ENCODE data around the genes THOC6, BICDL2, MMP25, CREBBP and GLIS2.

DNA sequence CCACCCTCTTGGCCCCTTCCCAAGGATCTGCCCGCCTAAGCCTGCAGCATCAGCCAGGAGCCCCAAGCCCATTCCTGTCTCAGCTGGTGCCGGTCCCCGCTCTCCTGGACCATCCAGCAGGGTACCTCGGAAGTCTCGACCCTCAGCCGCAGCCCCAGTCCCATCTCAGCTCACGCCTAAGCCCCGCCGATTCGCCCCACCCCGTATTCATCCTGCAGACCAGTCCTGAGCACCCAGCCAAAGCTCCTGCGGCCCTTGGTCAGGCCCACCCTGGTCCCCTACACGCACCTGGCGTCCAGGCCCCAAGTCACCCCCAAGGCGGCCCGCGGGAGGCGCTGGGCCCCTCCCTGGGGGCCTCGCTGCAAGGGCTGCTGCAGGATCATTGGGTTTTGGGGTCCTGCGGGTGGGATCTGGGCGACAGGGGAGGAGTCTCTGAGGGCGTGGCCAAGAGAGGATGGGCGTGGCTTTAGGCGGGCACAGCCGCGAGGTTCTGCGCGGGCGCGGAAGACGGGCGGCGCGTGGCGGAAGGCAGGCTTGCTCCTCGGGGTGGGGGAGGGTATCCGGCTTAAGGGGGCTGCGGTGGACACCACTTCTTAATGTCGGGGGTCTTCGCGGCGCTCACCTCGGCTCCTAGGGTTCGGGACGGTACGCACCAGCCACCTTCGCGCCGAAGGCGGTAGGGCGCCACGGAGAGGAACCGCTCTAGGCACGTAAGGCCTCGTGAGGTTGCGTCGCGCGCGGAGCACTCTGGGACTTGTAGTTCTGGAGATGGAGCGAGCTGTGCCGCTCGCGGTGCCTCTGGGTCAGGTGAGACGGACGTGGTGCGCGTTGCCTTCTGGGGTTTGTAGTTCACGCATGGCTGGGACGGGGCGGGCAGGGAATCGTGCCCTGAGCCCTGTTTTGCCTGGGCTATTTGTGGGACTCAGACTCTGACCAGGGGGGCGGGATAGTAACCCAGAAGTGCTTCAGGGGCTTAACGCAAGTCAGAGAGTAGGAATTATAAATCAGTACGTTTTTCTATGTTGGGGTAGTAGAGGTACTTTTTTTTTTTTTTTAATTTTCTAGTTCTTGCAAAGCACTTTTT is at the start of gene THOC6:
Gene THOC6 (plus strand): TSS at position 477 of the 1,084 bp plus-strand sequence.
- RRBS = no CpG with 5 or more reads among the region's 75 CpGs

GRCh38 chr16:3036390-3037360 is at the start of gene BICDL2:
BICDL2 (minus strand) TSS chr16:3036944.
- RRBS = 3% methylated on average over 28 of the region's 69 CpGs

- RRBS = 1% methylated on average over 40 of the region's 81 CpGs
These were observed at the start of gene MMP25 for GRCh38 chr16:3046004-3046801. MMP25 (plus strand) TSS chr16:3046561.

- RRBS = no CpG with 5 or more reads among the region's 11 CpGs
These were observed 9.5 kb downstream of the IL32 start for GRCh38 chr16:3074727-3075508.

DNA sequence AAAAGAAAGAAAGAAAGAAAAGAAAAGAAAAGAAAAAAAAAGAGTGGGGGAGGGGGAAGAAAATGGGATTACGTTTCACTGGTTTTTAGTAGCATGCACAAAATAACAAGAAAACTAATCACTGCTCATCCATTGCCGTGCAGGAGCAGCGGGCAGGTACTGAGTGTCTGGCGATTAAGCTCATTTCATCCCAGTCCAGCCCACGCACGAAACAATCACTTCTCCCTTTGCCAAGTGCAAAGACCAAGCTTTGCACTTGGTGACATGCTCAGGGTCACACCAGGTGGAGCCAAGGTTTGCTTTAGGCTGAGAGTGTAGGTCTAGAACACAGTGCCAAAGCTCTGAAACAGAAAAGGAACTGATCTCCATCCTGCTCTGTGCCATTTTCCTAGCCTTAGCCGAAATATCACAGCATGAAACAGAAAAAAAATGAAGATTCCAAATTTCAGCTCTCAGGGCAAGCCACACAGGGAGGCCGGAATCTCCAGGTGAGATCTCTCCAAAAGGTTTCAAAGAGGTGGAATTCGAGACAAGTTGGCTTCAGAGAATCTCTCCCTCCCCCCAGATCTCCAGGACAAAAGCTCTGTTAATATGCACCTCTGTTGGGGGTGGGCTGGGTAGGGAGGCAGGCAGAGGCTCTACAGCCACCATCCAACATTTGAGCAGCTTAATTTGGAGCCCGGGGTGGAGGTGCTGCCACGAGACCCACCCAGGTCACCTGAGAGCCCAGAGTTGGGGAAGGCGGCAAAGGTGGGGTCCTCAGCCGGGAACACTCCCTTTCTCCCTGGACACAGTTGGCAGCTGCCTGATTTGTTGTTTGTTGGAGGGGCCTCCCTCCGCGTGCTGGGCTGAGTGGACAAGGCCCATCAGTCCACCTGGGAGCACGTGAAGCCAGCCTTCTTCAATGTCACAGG is 778 bp downstream of the ZSCAN10 start:
- RRBS = 69% methylated on average over 4 of the region's 16 CpGs

GRCh38 chr16:3187862-3188695 is 46.9 kb downstream of the ZNF200 start:
- RRBS = 2% methylated on average over 9 of the region's 53 CpGs

DNA sequence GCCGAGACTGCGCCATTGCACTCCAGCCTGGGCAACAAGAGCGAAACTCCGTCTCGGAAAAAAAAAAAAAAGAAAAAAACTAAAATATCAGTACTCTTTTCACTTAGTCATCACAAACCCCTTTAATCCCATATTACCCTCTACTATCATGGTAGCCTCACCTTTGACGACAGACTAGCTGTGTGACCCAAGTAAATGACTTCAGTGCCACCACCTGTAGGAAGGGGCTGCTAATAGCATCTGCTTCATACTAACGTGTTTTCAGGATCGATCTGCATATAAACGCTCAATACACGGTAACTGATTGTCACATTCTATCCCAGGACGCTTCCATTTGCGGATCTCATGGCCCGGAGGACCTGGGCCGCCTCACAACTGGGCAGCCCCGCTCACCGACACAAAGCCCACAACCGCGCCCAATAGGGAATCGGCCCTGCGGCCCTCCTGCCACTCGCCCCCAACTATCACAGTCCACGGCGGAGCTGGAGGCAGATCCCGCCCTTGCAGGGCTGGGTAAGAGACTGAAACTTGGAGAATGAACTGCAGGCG is 1.1 kb upstream of the ZNF263 start:
- RRBS = no CpG with 5 or more reads among the region's 25 CpGs

DNA sequence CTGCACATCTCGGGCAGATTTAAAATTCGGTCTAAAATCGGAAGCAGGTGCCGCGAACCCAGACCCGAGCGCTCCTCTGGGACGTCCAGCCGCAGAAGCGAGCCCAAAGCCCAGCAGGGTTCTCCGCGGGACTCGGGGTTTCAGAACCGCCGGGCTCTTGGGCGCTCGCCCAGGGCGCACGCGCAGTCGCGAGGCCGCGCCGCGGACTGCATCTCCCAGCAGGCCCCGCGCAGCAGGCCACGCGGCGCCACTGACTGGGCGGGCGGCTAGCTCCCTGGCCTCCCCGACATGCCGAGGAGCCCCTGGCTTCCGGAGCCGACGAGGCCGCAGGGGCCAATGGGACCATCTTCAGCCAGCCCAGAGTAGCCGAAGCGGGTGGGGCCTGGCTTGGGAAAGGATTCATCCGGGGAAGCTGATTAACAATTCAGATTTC is 578 bp upstream of the ZNF263 start:
- RRBS = 0% methylated on average over 6 of the region's 42 CpGs

DNA sequence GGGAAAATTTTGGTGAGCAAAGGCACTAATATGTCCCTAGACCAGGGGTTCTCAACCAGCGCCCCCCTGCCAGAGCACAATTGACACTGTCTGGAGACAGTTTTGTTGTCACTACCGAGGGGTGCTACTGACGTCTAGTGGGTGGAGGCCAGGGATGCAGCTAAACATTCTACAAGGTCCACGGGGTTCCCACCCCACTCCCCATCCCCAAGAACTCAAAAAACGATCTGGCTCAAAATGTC is 10.1 kb downstream of the OR2C1 start:
- RRBS = no CpG with 5 or more reads among the region's 5 CpGs

DNA sequence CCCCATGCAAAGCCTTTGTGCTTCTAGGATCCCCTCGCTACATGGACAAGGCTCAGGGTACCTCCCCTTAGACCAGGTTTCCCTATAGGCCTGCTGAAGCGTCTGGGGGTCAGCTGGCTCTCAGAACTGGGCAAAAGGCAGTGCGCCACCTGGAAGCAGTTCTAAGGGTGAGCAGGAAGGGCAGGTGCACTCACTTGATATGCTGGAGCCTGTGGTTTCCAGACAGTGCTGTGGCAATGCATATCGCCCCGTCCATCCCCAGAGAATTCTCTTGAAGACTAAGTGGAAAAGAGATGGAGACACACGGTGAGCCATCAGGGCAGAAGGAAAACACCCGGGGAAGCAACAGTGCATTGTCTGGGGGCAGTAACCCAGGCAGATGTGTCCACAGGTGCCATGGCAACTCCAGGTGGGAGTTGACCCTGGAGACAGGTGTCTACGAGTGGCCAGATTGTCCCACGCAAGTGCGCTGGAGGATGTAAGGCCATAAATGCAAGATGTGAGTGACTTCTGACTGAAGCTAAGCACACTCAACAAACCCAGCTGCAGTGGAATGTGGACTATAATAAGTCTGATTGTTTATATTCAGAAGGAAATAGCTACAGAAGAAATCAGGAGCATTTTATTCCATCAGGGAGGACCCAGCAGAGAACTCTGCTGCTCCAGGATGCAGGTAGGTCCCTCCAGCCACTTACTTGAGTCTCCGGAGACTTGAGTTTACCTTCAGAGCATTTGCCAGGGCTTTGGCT is 35.0 kb downstream of the NLRC3 start:
- RRBS = no CpG with 5 or more reads among the region's 11 CpGs

GRCh38 chr16:3608686-3609230 is 2.6 kb downstream of the SLX4 start:
- RRBS = no CpG with 5 or more reads among the region's 9 CpGs

DNA sequence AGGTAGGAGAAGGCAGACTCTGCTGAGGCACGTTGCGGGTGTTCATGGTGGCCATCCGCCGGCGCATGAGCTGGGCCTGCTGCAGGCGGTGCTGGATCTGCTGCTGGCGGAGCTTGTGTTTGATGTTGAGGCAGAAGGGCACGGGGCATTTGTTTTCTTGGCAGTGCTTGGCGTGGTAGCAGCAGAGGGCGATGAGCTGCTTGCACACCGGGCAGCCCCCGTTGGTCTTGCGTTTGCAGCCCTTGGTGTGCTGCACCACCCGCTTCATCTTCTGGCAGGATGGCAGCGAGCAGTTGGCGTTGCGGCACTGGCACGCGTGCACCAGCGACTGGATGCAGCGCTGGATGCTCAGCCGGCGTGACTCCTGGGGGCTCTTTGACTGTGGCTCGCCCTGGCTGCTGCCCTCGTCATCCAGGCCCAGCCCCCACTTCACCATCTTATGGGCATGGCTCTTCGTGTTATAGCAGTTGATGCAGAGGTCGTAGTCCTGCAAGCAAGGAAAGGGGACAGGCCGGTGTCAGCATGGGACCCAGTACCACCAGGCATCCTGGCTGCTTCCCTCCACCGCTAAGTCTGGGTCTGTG is 12.2 kb upstream of the TRAP1 start:
- RRBS = 91% methylated on average over 4 of the region's 29 CpGs

GRCh38 chr16:3880388-3880785 is at the start of gene CREBBP:
CREBBP (minus strand) TSS chr16:3880713.
- RRBS = under 1% methylated on average over 15 of the region's 66 CpGs

DNA sequence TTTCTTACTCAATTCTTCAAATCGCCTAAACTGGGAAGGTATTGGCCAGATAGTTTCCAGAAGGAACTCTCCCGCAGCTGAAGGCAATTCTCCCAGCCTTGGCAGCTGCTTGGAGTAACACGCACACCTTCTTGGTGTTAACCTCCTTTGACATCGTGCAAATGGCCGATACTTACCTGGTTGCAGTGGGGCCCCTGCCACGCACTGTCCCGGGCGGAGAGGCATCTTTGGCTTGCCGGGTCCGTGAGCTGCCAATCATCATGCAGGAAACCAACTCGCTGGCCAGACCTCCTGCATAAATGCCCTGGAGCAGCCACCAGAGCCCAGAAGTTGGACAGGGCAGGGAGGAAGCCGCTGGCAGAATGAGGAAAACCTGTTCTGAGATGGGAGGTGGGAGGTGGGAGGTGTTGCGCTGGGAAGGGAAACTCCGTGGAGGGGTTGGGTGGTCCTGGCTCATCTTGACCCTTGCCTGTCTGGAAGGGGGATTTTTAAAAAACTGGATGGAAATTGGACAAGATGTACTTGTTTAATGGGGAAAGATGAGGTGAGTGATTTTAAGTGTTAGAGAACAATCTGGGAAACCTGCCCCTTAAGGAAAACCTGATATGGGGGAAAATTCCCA is 41.8 kb upstream of the CREBBP start:
- RRBS = no CpG with 5 or more reads among the region's 14 CpGs

GRCh38 chr16:4044534-4045223 is 71.6 kb downstream of the ADCY9 start:
- RRBS = no CpG with 5 or more reads among the region's 13 CpGs

DNA sequence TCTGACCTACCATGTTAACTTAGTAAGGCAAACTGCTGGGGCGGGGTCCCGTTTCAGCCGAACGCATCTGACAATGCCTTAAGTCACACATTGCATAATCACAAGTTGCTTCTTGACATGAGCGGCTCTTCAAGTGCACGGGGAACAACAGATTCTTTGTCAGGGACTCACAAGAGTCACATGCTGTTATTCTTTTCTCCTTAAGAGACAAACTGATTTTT is 63.5 kb downstream of the ADCY9 start:
- RRBS = no CpG with 5 or more reads among the region's 6 CpGs

DNA sequence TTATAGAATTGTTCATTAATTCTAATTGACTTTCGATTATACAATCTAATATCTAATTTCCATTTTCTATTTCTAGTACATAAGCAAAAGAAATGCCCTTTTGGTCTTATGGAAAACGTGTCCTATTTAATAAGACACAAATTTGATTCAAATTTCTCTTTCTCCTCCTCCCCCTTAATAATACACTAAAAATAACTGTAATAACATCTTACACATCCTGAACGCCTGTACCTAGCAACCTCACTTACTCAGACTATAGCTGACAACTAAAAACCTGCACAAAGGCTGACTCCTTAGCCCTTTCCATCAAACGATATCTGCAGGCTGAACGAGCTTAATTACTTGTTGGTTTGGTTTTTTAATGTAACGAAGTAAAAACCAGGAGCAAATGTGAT is 23.8 kb downstream of the ADCY9 start:
- RRBS = no CpG with 5 or more reads among the region's 6 CpGs

DNA sequence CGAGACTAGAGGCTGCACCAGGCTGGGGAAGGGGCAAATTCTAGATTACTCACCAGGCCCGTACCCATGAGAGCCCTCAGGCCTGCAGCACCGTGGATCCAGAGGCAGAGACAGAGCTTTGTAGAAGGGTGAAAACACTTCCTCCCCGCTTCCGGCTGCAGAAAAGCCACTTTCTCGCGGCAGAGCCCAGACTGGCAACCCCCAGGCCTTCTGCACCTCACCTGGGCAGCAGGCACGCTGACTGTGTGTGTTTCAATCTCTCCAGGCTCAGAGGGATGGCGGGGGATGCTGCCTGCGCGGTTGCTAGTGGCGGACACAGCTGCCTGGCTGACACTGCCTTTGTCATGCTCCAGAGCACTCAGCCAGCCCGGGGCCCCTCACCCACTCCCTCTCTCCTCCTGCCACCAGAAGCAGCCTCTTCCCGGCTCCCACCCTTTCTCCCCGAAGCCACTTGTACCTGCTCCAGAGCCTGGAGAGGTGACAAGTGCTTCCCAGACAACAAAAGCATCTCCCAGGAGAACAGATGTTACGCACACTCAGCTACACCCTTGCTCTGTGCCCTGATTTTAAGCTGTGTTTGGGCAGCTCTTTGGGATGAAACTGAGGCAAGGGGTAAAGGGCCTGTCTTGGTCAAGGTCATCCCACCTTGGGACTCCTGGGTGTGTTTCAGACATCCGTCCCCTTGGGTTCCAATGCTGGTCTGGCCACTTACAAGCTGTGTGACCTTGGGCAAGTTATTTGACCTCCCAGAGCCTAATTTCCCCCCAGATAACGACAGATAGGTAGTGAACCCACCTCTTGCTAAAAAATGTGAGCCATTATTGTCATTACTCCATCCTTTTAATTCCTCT is 9.3 kb upstream of the GLIS2 start:
- RRBS = 23% methylated on average over 1 of the region's 18 CpGs

DNA sequence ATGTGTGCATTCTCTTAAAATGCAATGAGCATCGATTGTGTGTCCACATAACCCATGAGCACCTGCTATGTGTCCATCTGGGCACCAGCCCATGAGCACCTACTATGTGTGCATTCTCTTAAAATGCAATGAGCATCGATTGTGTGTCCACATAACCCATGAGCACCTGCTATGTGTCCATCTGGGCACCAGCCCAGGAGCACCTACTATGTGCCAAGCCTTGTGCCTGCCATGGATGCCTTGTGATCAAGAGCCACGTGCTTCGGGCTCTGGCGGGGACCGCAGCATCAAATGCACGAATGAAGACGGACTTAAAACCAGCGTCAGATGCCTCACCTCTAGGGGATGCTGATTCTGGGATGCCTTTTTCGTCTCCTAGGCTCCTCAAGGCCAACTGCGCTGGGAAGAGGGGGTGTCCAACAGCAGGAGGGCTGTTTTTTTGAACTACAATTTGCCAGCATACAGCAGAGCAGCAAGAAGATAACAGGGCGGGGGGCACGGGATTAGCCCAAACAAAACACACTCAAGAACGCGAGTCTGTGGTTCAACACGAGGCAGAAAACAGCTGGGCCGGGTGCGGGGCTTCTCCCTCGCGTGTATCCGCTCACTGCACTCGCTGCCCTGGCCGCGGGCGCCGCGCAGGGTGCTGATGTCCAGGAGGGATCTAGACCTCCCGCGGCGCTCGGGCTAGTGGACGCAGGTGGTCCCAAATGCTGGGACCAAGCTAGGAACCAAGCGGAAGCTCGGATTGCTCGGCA is 1.3 kb upstream of the GLIS2 start:
- RRBS = no CpG with 5 or more reads among the region's 35 CpGs

GRCh38 chr16:4315194-4316213 is at the start of gene GLIS2:
GLIS2 (plus strand) TSS chr16:4316067.
- RRBS = 1% methylated on average over 60 of the region's 133 CpGs

Data from epithelial cell of prostate (primary cell).